ENCODE data around the gene MAP3K20.

DNA sequence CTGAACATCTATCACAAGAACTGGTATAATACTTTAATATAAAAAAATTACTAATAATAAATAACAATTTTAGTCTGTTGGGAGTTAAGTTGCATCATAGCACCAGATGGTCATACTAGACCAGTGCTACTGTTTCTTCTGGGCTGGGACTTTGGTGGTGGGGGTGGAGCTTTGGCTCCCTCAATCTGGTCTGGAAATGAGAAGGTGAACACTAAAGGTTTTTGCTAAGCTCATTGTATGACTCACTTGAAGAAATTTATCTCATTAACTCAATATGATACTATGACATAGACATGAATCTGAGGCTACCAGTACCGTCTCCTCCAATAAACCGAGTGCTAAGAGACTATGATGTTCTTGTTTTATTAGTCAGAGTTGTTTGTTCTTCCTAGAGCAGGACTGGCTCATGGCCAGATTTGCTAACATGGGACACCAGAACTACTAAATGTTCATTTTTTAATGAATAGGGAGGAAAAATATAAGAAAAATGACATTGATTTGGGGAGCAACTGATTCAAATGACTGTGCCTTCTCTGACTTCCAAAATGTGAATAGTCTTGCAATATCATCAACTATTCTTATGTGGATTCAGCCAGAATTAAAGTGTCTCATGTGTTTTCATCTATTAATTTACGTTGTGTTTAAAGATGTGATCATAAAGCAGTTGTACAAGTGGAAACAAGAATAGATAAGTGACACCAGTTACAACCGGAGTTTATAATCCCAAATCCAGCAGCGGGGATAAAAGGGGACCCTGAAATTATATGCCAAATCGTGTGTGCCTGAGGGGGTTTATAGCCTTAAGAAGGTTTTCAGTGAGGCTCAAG, 26.2 kb upstream of the MAP3K20 start:
- PRO-cap, result unidirectional peak, minus-strand start at position 198 of the sequence

- PRO-cap, result no peak
Measured at GRCh38 chr2:173059978-173060636, 15.5 kb upstream of the MAP3K20 start.

GRCh38 chr2:173075608-173076152, at the start of gene MAP3K20:
TSS of gene MAP3K20 (plus strand) at chr2:173075846.
- PRO-cap, result bidirectional peak, plus-strand start at chr2:173075849, minus-strand start at chr2:173075780; bidirectional peak, plus-strand start at chr2:173076090, minus-strand start at chr2:173076174

DNA sequence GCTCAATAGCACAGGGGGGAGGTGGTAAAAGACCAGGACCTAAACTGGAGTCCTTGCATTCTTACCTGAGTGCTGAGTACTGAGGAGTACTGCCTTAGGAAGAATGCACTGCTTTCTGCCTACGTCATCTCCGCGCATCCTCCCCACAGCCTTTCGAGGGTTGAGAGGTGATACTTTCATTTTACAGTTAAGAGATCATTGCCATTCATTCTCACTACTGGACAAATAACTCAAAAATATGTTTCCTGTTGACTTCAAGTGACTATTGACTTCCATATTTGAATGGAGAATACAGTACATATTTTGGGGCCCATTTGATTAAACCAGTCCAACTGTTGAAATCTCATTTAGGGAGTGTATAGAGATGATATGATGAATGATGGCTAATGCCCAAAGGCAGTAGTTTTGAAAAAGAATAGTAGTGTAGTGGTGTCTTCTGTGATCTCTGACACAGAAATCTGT, 74.0 kb downstream of the MAP3K20 start:
- PRO-cap, result no peak

DNA sequence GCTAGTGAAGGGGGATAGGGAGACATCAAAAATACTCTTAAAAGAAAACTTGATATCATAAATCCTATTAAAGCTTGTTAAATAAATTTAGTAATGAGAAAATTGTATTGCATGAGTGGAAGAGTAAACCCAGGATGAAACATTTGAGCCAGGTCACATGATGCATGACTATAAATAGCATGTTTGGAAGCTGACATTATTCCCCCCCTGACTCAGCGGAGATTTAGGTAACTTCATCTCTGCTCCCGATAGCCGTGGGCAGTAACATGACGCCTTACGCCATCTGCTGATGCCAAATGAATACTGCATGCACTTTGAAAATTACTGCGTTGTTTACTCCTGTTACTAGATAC, 134.8 kb downstream of the MAP3K20 start:
- PRO-cap, result no peak

DNA sequence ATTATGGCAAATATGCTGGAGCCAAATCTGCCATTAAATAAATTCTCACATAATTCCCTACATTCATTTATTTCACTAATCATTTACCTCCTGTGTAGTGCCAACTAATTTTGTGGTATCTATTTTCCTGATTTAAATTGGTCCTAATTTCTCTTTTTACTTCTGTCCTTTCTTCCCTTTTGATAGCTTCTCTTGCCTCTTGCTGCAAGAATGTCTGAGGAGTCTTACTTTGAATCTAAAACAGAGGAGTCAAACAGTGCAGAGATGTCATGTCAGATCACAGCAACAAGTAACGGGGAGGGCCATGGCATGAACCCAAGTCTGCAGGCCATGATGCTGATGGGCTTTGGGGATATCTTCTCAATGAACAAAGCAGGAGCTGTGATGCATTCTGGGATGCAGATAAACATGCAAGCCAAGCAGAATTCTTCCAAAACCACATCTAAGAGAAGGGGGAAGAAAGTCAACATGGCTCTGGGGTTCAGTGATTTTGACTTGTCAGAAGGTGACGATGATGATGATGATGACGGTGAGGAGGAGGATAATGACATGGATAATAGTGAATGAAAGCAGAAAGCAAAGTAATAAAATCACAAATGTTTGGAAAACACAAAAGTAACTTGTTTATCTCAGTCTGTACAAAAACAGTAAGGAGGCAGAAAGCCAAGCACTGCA, 133.6 kb upstream of the CDCA7 start:
- PRO-cap, result no peak

DNA sequence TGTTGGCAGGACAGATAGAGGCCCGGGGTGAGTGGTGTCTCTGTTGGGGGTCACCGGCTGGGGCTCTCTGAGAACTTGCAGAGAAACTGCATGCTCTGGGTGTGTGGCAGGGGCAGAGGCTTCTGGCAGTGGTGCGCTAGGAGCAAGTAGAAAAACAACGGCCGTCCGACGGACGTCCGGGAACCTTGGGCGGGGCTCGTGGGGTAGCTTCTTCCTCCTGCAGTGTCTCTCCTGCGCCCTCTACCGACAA, 94.4 kb downstream of the CDCA7 start:
- PRO-cap, result unidirectional peak, minus-strand start at position 124 of the sequence

GRCh38 chr2:173750377-173750841, 214.8 kb downstream of the SP3 start:
- PRO-cap, result no peak

DNA sequence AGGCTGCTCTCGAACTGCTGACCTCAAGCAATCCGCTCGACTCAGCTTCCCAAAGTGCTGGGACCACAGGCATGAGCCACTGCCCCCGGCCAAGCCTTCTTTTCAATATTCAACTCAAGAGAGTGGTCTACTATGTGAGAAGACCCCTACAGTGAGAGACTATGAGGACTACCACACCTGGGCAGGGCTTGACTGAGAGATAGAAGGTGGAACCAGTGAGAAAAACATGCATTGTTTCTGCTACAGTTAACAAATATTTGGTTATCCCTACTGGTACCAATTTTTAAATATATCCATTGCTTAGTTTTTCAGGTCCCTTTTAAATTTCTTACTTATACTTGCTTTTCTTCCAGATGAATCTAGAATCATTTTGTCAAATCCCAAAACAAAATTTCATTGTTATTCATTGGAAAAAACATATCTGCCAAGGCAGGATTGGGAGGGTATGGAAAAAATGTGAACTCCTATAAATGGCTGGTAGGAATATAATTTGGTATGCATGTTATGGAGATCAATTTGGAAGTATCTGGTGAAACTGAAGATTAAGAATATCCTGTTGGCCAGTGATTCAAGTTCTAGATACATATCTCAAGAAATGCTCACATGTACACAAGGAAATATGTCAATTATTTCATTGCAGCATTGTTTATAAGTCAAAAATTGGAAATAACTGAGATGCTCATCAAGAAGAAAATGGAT, 63.1 kb downstream of the SP3 start:
- PRO-cap, result no peak

DNA sequence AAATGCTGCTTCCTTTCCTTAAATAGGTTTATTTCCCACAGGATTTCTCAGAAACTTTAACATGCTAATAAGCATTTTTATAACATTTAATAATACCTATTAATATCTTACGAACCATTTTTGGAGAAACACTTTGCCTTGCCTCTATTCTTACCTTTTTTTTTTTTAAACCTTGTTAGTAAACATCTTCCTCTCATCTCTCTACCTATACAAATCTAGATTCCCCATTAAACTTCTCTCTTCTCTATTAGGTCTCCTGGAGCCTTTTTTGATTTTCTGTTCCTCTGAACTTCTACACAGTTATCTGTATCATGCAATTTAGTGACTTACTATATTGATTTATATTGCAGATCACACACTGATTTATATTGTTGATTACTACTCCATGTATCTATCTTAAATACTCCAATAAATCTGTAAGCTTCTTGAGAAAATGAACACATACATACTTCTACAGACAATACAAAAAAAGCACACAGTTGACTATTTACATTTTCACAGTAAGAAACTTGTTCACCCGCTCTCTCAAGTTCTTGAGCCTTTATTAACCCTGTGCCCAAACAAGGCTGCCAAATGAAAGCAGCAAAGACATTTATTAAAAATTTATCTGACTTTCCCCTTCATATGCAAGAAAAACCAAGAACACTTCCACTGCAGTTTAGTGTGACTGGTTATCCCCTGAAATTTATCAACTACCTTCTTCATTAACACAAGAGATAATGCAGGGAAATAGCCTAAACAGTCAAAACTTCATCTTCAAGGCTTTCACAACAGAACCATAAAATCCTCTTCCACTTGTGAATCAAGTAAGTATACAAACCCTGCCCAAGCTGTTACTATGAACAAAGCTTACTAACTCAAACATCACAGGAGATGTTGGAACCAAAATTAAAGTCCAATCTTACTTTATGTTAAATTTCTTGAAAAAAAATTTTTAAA, 28.3 kb downstream of the SP3 start:
- PRO-cap, result no peak

- PRO-cap, result unidirectional peak, minus-strand start at chr2:174024162
Measured at GRCh38 chr2:174023595-174024663, 58.8 kb upstream of the SP3 start.

DNA sequence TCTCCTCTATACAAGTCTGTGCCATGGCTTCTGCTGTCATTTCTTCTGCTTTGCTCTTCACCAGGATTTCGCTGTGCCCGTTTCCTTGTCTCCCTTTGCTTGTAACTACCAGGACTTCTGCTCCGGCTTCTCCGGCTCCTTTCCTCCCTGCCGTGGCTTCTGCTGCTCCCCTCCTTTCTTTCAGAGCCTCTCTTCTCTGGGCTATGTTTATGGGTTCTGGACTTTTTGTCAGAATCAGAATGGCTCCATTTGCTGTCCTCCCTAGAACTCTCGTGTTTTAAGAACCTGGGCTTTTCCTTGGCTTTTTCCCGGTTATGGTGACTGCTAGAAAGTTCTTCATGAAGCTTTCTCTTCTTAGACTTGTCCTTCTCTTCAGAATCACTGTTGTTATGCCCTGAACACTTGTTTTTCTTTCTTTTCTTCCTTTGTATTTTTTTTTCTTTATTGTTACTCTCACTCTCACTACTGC, 13.8 kb downstream of the SP9 start:
- PRO-cap, result no peak

DNA sequence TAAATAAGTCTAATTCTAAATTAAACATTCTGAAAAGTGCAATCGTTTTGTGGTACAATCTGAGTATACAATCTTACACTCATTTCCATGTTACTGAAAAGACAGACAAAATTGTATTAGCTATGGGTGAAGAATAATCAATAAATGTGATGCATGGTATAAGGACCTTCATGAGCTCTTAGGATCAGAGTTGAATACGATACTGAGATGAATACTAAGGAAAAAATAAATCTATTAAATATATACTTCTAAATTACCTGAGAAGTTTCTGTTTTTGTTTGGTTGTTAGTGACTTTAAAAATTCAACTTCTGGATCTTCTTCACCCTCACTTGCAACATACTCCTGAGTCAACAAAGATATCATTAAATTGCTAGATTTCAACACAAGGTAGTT, 15.6 kb downstream of the SP9 start:
- PRO-cap, result no peak

- PRO-cap, result no peak
Measured at GRCh38 chr2:174373648-174374349, 21.7 kb downstream of the CIR1 start.

- PRO-cap, result no peak
Measured at GRCh38 chr2:174409704-174410779, 14.5 kb downstream of the SCRN3 start.

DNA sequence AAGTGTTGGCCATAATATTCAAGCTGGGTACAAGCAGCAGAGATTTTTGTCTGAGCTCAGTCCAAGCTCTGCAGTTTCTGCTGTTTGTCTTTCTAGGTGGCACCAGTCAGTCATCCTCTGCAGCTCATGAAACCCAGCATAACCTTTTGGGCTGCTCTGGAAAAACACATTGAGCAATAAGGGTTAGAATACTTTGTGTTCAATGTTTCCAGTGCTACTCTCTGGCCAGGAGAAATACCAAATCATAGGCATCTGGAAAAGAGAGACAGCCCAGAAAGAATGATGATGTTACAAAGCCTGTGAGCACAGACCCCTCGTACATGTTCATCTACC, 19.5 kb upstream of the WIPF1 start:
- PRO-cap, result no peak

- PRO-cap, result no peak
Measured at GRCh38 chr2:174619688-174620118, 22.1 kb upstream of the WIPF1 start.

DNA sequence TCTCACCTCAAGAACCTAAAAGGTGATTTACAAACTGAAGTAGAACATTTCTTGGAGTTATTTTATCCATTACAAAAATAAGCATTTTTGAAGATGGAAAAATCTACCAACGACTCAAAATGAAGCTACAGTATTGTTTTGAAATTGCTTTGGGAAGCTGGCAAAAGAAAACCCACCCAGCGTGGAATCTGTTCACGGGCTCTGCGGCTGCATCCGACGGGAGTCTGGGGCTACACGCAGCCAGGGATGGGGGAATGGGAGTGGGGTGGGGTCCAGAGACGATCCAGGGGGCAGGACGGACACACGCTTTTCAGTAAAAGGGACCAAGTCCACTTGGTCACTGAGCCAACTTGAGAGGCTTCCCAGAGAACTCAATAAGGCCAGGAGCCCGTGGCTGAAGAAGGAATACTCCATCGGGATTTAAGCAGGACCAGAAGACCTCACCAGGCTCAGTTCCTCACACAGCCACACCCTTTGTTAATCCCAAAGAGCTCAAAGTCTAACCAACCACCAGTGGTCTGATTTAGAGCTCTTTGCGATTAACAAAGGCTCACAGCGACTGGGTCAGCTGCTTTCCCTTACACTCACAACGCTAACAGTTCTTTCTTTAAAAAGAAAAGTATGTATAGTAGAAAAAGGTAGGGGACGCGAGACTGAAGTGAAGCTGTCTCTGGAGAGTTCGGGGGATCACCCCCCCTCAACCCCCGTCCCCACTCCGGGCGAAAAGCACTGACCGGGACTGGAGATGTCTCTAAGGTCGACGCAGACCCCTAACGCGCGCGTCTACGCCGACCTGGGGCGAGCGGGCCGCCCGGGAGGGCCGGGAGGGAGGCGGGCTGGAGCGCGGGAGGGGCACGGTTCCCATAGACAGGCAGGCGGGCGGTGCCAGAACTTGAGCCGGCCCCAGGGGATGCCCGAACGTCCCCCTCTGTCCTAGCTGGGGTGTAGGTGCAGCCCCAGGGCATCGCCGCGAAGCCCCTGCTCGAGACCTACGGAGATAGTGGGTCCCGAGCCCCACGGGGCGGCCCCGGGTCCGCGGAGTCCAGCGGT, 82.5 kb downstream of the CHRNA1 start:
- PRO-cap, result bidirectional peak, plus-strand start at position 486 of the sequence, minus-strand start at position 407 of the sequence; unidirectional peak, plus-strand start at position 964 of the sequence

DNA sequence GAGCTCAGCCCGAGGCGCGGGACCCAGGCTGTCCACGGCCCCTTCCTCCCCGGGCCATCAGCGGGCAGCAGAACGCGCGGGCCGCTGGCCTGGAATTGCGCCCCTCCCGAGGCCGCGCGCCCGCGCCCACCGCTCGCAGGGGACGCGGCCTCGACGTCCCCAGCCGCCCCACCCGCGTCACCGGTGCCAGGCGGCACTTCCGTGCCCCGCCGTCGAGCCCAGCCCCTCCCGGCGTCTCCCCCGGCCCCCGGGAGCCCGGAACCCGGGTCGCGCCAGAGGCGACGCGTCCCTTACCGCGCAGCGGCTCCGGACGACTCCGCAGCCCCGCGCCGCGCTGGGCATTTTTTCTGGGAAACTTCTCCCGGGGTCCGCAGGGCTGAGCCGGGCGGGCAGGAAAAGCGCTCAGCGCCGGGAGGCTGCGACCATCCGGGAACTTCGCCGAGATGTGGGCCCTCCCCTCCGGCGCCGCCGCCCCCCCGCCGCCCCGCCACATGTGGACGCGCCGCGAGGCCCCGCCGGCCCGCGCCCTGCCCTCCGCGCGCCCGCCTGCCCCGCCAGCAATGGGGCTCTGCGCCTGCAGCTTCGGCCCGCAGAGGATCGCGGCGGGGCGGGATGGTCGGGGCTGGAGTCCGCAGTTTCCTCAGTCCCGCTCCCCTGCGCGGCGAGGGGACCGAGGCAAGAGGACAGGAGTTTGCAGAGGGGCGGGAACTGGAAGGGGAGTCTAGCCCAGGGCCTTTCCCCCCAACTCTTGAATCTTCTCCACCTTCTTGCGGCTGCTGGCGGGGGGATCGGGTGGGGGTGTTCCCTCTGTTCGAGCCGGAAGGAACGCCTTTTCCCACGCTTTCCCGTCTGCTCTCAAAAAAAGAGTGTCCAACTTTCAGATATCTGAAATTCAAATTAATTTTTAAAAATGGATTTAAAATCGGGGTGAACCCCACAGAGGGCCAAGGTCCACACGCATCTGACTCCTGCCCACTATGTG, 81.5 kb downstream of the CHRNA1 start:
- PRO-cap, result bidirectional peak, plus-strand start at position 592 of the sequence, minus-strand start at position 556 of the sequence

GRCh38 chr2:176083240-176083692, 496 bp downstream of the EVX2 start:
- PRO-cap, result no peak